ENCODE measurements around a stretch of chr15.

DNA sequence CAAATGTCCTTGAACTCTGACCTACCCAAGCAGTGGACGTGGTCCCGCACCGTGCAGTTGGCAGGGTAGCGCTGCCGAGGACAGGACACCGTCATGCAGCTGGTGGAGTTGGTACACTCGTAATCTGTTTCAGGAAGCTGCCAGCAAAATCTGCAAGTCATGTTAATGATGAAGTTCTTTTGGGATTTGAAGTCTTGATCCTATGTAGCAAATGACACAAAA is 5.6 kb downstream of the TM2D3 start:
- RRBS: no CpG with 5 or more reads among the region's 7 CpGs

Measured in GM06990 (cell line).